Skeletal muscle satellite cell (primary cell): ENCODE data around the genes SYT12 and PPP1CA.

GRCh38 chr11:66467678-66468221 is 1.0 kb downstream of the PELI3 start:
- CAGE, long polyA plus RNA: no peak

DNA sequence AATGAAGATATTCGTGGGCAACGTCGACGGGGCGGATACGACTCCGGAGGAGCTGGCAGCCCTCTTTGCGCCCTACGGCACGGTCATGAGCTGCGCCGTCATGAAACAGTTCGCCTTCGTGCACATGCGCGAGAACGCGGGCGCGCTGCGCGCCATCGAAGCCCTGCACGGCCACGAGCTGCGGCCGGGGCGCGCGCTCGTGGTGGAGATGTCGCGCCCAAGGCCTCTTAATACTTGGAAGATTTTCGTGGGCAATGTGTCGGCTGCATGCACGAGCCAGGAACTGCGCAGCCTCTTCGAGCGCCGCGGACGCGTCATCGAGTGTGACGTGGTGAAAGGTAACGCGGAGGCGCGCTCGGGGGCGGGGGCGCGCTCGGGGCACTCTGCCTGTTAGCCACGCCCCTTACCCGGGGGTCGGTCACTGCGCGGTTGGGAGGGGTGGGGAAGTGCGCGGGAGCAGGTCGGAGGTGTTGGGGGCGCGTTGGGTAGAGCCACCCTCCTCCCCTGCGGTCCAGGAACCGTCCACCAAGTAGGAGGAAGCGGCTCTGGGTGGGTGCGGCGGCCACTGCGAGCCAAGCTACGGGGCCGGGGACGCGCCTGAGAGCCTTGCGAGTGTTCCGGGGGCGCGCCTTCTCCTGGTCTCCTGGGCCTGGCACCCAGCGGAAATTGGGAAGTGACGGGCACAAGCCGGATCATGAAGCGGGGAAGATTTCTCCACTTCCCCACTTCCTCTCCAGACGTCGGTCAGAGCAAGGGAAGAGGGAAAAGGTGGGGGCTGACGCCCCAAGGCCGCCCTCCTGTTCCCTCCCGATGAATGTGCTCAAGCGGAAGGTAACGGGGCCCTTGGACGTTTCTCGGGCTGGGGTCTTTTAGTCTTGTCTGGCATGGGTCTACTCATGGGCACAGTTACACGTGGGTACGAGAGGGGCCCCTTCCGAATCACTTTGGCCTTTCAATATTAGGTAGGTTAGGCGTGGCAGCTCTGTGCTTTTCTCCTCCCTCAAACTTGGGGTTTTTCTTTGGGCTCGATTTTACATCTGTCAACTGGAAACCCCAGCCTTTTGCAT is 623 bp downstream of the RBM14 start:
- CAGE, long polyA plus RNA: no peak

GRCh38 chr11:66627446-66627972 is 11.0 kb upstream of the RBM4 start:
- CAGE, long polyA plus RNA: no peak

GRCh38 chr11:66632814-66633417 is 5.6 kb upstream of the RBM4 start:
- CAGE, long polyA plus RNA: no peak

GRCh38 chr11:66649252-66649901 is 10.9 kb downstream of the RBM4 start:
- CAGE, long polyA plus RNA: no peak

DNA sequence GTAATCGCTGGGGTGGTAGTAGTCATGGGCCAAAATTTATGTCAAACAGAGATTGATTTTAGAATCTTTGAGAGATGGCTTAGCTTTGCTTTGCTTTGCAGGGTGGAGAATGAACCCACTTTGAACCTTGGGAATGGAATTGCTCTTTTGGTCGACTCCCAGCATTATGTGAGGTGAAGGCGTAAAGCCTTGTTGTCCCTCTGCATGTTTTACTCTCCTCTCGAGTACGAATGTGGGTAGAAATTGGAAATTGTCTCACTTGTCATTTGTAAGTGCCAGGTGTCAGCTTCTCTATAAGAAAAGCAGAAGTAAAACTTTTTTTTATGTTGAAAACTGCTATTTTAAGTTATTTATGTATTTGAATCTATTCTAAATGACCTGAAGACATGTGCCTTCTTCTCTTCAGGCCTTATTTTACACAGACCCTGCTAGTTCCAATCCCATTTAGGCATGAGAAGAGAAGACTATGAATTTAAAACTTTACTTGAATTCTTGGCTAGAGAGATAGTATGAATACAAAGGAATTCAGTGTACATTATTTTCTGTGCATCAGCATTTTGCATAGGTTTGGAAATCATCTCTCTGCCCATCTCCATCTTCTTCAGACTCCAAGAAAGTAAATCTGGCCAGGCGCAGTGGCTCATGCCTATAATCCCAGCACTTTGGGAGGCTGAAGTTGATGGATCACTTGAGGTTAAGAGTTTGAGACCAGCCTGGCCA is 42.2 kb upstream of the RCE1 start:
- CAGE, long polyA plus RNA: no peak

DNA sequence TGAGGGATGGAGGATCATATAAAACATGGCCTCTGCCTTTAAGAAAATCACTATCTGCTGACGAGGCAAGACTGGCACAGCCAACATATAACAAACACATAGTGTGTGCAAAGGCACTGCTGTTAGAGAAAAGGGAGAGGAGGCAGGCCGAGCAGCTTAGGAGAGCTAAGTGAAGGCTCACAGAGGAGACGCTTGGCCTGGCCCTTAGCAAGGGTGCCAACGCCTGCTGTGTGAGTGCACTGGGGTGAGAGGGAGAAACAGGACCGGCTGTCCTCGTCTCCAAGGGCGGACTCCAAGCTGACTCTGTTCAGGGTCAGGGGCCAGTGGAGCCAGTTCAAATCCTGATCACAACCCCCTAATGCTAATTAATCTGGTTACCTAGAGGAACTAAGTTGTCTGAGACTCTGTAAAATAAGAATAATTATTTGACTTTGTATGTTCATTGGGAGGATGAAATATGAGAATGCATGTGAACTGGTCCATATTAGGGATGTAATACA is 48.3 kb downstream of the LRFN4 start:
- CAGE, long polyA plus RNA: no peak

GRCh38 chr11:66970693-66971687 is 4.1 kb upstream of the C11orf86 start:
- CAGE, long polyA plus RNA: no peak

- CAGE, long polyA plus RNA: no peak
These were observed 706 bp upstream of the SYT12 start for GRCh38 chr11:67022306-67022549.

DNA sequence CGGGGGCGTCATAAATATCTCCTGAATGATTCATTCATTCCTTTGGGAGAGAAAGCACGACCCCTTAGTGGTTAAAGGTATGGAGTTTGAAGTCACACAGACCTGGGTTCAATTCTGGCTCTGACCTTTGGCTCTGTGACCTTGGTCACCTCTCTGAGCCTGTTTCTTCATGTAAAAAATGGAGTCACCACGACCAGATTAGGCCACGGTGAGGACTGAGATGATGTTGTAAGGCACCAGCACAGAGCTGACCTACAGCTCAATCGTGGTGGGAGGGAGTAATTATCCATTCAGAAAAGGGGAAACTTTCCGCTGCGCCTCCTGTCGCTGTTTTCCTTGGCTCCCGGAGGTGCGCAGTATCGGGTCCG is 400 bp upstream of the SYT12 start:
- CAGE, long polyA plus RNA: no peak

- CAGE, long polyA plus RNA: no peak
These were observed at the start of gene SYT12 for GRCh38 chr11:67022918-67023886. TSS of gene SYT12 (plus strand) at chr11:67023134.

DNA sequence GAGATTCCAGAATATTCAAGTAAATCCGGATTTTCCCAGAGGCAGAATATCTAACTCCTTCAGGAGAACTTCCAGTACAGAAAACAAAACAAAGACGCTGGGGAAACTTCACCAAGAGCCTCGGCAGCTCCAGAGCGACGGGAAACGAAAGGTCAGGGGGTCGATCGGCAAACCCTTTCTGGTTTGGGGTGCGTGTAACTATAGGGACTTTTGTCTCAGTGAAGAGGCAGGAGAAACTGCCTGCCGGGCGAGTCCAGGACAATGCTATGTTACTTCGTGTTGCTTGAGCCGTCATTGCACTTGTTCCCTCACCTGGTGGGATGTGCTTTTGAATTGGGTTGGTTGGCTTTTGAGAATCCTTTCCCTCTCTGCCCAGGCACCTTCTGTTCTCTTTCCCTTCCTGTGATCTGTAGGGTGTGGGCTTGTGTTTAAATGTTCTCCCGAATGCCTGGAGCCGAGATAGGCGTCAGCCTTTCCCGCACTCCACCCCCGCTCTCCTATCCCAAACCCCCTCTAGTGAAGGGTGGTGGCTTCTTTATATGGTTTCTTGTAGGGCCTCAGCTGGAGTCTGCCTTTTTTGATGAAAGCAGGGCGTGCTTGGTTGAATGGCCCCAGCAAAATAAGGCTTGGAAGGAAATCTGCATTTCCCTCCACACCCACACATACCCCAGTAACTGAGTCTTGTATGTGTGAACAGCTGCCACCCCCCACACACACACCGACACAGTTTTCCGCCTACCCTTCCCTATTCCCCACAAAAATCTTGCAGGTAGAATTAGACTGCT is 25.9 kb upstream of the GRK2 start:
- CAGE, long polyA plus RNA: no peak

- CAGE, long polyA plus RNA: no peak
These were observed 20.4 kb upstream of the GRK2 start for GRCh38 chr11:67245866-67246281.

GRCh38 chr11:67253685-67254760 is 12.2 kb upstream of the GRK2 start:
- CAGE, long polyA plus RNA: no peak

- CAGE, long polyA plus RNA: no peak
These were observed 5.6 kb upstream of the ANKRD13D start for GRCh38 chr11:67283491-67283960.

GRCh38 chr11:67316958-67317989 is 13.9 kb downstream of the SSH3 start:
- CAGE, long polyA plus RNA: no peak

- CAGE, long polyA plus RNA: start-site peak on the minus strand at chr11:67401542-67401599, 144 and 275 reads in 2 replicates; start-site peak on the minus strand at chr11:67401806-67401855, 321 and 140 reads in 2 replicates
These were observed at the start of gene PPP1CA for GRCh38 chr11:67401276-67402357. TSS of gene PPP1CA (minus strand) at chr11:67401858.

DNA sequence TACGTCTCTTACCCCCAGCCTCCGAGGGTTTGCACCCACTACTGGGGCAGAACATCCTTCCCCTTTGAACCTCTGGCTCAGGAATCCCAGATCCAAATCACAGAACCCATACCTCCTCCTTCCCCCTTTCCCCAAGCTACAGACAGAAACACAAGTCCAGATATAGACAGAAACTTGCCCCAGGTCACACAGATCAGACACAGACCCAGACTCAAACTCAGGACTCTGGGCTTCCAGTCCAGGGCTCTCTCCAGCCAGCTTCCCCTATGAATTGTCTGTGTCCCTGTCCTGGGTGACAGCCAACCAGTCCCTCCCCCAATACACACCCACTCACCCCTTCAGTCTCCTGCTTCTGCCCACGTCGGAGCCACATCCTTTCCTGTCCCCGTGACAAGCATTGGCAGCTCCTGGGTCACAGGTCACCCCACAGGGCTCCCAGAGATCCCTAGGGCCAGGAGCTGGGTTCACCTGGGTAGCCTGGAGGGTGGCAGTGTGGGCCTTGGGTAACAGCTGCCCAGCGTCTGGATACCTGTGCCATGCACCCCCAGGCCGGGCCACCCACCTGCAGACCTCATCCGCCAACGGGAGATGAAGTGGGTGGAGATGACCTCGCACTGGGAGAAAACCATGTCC is 770 bp downstream of the TBC1D10C start:
- CAGE, long polyA plus RNA: no peak

DNA sequence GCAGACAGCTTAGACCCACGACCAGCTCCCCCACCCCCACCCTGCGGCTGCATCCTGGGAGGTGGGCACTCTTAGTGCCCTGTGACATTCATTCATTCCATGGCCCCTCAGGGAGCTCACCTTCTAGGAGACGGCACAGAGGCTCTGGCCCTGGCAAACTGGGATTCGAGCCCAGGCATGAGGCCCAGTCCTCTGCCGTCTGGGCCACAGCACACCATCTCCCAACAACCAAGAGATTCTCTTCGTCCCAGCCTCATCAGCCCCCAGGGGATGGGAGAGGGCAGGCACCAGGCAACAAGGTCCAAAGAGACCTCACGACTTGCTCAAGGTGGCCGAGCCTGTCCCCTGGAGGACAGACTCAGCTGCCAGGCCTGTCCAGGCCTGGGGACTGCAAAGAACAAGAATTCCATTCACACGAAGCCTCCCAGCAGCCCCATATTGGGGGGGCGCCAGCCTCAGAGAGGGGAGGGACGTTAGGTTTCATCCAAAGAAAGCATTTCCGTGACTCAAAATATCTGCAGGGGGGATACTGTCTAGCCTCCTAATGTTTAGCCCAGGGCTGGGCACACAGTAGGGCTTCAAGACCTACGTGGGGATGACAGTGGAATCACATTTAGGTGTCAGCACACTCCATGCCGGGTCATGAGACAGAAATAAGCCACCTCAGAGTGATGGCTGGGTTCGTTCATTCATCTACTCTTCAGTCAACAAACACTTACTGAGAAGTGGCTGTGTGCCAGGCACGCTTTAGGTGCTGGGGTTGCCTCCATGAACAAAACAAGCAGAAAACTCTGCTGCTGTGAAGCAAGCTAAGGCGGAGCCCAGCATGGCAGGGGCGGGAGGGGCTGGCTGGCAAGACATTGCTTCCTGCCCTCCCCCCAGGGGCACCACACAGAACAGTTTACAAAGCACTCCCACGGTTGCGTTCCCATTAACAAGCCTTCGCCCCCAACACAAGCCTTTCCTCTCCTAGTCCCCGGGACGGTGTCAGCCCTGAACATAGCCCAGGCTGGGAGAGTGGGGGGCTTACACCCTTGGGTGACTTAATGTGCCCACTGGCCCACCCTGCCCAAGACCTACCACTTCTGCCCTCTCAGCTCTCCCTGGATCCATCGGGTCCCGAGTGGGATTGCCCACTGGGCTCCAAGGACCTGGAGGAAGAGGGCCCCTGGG is 1.2 kb downstream of the CARNS1 start:
- CAGE, long polyA plus RNA: no peak

- CAGE, long polyA plus RNA: no peak
These were observed 3.2 kb downstream of the CARNS1 start for GRCh38 chr11:67418225-67419561.